Daoy (cell line): ENCODE data around the genes HMX3 and NKX1-2.

DNA sequence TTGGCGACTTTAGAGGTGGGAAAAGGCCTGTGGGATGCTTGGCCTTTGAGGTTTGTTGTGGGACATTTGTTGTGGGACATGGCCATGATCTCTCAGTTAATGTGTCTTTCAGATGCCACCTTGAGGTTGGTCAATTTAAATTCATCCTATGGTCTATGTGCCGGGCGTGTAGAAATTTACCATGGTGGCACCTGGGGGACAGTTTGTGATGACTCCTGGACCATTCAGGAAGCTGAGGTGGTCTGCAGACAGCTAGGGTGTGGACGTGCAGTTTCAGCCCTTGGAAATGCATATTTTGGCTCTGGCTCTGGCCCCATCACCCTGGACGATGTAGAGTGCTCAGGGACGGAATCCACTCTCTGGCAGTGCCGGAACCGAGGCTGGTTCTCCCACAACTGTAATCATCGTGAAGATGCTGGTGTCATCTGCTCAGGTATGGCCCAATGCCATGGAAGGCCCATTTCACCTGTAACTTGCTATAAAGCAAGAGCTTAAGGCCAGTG is 41.8 kb upstream of the SPADH start:
- RAMPAGE, long total RNA, result no peak

DNA sequence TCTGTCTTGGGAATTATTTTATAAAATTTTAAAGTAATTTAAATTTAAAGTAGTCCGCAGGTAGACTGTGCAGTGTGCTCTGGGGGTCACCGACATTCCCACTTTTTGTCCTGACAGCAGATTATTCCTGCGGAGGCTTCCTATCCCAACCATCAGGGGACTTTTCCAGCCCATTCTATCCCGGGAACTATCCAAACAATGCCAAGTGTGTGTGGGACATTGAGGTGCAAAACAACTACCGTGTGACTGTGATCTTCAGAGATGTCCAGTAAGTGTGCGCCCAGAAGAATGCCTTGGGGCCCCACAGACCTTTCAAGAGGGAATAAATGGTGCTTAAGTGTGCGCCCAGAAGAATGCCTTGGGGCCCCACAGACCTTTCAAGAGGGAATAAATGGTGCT is 39.6 kb upstream of the SPADH start:
- RAMPAGE, long total RNA, result no peak

- RAMPAGE, long total RNA, result no peak
Observed at GRCh38 chr10:123135040-123136366, at the start of gene HMX3. Gene HMX3, plus strand, starts transcription at chr10:123135970.

GRCh38 chr10:123241156-123242376 is 87.4 kb downstream of the BUB3 start:
- RAMPAGE, long total RNA, result no peak

- RAMPAGE, long total RNA, result no peak
Observed at GRCh38 chr10:123857921-123858463, 33.6 kb downstream of the CPXM2 start.

GRCh38 chr10:123863958-123864529 is 27.6 kb downstream of the CPXM2 start:
- RAMPAGE, long total RNA, result no peak

GRCh38 chr10:124087095-124087958 is 6.1 kb downstream of the CHST15 start:
- RAMPAGE, long total RNA, result no peak

DNA sequence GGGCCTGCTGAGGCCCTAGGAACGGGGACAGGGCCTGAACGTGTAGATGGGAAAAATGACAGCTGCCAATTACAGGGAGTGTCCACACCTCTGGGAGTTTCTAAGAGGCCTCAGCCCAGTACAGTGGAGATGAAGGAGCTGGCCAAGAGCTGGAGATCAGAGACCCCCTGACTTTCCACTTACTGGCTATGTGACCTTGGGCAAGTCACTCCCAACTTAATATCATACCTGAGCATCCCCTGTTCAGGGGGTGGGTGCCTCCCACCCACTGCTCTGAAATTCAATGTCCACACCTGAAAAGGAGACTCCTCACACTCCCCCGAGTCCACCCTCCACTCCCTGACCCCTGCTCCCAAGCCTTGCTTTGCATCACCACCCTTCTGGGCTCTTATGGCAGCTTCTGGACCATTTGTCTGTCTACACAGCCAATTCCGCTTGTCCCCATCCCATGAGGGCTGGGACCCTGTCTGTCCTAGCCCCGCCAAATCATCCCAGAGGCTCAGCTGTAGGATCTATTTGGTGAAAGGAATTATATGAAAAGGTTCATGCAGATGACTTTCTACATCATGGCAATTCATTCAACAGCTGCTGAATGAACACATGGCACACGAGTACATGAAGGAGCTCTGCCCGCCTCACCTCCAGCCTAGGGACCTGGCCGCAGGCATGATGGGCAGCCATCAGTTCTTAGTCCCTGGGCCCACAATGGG is 3.9 kb downstream of the CHST15 start:
- RAMPAGE, long total RNA, result no peak

GRCh38 chr10:124221929-124222431 is 128.6 kb upstream of the CHST15 start:
- RAMPAGE, long total RNA, result no peak

DNA sequence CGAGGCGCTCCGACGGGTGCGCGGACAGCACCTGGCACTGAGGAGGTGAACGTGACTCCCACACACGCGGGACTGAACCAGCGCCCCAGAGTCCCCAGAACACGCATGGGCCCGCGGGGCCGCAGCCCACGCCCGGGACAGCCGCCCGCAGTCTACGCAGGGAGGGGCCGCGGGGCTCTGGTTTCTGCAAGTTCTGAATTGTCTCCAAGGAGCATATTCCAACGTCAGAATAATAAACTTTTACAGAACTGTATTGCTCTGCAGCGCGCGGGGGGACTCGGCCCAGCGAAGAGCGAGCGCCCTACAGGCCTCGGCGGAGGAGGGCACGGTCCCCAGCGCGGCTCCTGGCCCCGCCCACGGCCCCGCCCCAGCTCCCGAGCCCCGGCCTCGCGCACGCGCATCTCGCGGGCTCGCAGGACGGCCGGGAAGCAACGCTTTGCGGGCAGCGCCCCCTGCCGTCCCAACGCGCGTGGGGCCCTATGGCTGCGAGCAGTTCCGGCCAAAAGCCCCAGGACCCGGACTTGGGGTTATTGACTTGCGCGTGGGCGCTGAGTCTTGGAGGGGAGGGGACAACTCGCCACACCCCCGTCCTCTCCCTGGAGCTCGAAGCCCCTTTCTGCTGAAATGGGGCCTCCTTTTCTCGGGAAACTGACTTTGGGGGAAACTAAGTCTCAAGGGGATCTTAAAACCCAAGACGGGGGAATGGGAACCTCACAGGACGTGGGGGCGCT is 29.6 kb downstream of the OAT start:
- RAMPAGE, long total RNA, result no peak

DNA sequence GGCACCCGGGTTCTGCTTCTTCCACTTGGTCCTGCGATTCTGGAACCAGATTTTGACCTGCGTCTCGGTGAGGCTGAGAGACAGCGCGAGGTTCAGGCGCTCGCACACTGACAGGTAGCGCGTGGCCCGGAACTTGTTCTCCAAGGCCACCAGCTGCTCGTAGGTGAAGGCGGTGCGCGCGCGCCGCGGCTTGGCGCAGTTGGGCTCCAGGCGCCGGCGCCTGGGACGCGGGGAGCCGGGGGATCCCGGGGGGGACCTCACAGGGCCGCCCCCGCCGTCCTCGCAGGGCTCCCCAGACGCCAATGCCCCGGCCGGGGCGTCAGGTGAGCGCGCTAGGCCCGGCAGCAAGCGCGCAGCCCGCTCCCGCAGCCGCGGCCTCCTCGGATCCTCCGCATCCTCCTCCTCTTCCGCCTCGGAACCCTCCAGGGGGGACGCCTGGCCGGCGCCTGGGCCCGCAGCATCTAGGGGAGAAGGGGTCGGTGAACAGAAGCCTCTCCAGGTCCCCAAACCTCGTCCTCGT is 2.1 kb downstream of the NKX1-2 start:
- RAMPAGE, long total RNA, result no peak

DNA sequence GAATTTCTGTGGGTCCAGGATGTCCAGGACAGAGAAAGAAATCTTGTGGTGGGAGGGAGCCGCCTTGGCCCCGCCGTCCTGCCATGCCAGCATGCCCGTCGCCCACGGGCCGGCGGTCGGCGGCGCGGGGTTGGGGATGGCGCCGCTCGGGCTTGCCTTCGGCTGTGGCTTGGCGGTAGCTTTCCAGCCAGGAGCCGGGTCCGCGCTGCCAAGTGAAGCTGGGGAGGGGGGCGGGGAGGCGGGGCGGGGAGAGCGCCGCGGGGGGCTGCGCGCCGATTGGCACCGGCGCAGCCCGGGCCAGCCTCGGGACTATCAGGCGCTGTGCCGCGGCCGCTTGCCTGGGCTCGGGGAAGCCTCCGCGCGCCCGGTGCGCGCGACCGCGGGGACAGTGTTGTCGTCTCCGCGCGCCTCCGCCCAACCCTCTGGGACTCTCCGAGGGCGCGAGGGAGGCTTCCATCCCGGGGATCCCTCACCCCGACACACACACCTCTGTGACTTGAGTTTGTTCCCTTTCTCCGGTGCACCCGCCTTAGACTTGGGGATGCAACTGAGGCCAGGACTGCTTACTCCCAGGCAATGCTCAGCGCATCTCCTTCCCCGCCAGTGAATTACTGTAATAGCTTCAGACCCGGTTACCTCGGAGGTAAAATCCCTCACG is at the start of gene NKX1-2:
TSS of gene NKX1-2 (minus strand) at position 185 of the 658 bp plus-strand sequence.
- RAMPAGE, long total RNA, result no peak

DNA sequence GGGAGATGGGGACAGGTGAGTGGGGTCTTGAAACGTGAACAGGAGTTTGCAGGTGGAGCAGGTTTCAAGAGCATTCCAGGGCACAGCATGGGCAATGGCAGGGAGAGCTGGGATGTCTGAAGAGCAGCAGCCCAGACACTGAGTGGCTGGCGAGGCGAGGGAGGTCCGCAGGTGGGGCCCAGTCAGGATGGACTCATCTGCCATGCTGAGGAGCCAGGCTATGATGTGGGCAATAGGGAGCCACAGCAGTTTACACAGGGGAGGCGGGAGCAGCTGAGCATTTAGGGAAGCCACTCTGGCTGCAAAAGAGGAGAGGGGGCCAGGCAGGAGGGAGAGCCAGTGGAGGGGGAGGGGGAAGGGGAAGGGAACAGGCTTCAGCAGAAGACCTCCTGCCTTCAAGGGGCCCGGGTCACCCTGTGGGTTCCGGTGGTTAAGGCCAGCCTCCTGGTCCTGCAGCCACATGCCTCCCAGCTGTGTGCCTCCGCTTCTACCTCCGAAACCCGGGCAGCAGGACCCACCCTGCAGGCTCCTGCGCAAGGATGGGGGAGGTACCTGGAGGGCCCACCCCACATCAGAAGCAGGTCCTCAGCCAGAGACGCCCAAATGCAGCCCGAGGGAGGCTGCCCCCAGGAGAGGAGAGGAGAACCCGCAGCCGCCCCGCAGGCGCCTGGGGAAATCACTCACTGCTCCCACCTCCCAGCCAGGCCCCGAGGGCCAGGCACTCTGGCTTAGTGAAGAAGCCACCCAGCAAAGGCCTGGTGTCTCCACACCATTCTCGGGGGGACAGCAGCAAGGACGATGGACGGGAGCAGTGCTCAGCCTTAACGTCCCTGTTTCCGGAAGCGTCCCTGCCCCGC is 138.4 kb downstream of the FAM53B start:
- RAMPAGE, long total RNA, result no peak

DNA sequence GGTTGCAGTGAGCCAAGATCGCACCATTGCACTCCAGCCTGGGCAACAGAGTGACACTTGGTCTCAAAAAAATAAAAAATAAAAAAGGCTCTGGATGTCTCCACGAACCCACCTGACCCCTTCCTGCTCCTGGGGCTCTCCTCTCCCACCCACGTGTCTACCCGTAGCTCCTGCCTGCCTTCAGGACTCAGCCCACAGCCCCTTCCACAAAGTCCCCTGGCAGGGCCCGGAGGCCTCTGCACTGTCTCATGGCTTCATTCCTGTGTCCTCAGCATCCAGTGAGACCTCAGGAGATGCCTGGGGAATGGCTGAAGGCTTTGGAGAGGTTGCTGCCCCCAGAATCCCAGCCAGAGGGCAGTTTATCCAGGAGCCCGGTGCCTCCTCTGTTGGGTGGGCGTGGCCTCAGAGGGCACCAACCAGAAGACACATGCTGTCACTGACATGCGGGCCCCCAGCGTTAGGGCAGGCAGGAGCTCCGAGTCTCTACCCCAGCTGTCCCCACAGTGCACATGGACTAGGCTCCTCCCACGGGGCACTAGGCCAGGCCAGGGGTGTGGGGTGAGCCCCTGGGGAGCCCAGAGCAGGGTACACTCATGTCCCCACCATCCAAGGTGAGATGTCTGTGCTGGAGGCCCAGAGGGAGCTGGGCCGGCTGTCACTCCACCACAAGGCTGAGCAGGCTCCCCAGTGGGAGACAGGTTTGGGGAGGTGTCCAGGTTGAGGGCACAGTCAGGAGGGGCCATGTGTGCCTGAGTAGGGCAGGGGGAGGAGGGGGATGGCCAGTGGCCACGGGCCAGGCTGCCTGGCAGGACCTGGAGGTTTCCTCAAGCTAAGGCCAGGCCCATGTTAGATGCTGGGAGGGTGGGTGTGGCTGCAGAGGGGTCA is 131.6 kb downstream of the FAM53B start:
- RAMPAGE, long total RNA, result no peak

DNA sequence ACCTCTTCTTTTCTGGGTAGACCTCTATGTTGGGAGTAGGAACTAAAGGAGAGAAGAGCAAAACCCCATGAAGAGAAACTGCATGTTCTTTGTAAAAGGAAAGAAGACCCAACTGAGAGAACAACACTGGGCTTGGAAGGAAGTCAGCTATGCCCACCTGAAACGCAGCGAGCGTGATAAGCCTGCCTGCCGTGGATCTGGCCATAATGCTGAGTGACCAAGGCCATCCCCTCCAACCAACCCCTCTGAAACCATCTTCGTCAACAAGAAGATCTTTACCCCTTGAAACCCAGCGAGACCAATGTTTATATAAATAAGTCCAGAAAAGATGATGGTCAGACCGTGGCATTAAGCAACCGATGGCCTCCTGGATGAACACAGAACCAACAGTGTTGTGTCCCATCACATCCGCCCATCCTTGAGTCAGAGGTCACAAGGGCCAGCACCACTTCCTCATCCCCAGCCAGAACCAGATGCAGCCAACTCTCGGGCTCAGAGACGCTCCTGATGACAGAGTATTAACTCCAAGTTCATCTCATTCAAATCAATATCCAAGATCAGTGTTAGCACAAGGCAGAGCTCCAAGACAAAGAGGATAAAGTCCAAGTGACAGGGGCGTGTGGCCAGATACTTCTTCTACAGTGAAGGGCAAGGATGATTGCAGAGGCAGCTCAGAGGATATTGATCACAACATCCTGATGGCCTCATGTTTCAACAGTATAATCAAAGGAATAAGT is 63.6 kb downstream of the FAM53B start:
- RAMPAGE, long total RNA, result no peak

DNA sequence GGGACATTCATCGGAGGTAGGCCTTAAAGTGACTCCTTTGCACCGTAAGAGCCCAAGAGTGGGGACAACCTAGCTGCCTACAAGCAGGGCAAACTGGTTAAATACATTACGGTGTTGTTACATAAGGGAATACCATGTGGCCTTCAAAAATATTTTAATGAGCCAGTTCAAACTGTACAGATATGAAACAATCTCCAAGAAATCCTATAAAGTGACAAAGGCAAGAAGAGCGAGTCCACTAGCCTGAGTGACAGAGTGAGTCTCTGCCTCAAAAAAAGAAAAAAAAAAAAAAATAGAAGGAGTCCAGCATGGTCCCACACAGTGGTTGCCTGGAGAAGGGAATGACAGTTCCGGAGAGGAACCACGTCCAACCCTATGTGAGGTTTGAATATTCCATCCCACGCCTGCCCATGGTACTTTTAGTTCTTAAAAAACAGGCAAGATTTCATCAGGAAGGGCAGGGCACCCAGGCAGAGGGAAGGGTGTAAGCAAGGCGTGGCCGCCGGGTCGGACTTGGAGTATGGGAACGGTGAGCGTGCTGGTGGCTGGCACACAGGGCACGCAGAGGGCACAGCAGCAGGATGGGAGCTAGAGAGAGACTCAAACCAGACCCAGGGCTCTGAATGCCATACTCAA is 34.5 kb downstream of the FAM53B start:
- RAMPAGE, long total RNA, result no peak

DNA sequence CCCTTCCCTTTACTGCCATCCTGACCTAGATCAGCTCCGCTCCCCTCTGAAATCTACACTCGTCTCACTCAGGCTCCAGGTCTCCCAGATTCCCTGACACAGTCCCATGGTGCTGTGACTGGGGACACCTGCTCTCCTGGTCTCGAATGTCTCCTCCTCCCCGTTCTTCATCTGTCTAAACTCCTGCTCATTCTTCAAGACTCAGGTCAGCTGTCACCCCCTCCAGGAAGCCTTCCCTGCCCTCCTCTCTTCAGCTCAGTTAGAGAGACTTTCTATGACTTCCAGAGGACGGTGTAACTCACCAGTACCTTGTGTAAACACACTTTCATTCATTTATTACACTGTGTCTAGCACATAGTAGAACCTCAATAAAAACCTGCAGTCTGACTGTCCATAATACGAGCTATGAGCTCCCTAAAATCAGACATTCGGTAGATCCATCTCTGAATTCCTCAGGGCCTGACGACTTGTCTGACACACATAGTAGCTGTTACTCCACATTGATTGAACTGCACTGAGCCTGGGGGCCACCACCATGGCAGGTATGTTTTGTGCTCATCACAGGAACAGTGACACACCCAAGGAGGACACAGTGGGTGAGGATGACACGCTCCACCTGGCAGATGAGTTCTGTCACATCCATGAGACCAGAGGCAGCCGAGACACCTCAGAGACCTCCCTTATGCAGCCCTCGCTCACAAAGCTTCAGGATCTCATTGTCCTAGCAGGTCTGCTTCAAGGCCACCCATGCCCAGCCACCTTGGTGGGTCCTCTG is 10.2 kb downstream of the FAM53B start:
- RAMPAGE, long total RNA, result no peak

DNA sequence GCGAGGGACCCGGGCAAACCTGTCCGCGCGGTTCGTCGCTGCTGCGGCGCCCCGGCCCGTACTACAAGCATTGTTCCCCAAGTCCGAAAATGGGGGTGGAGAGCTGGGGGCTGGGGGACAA is 1.3 kb downstream of the FAM53B start:
- RAMPAGE, long total RNA, result no peak

DNA sequence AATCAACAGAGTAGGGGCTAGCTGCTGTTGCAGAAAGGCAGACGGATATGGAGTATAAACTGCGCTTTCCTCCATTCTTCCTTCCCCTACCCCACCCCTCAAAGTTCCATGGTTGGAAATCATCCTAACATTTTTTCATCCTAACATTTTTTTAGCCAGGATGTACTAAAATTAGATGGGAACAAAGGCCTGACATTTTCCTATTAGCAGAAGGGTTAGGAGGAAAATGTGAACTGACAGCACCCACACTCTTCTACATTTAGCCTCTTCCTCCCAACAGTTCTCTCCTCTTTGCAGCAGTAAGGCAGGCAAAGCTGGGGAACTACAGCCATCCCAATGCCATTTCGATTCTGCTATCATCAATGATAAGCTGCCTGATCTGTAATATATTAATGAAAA is 11.4 kb upstream of the FAM53B start:
- RAMPAGE, long total RNA, result no peak

- RAMPAGE, long total RNA, result no peak
Observed at GRCh38 chr10:124830302-124830861, 28.8 kb downstream of the ABRAXAS2 start.